SEM (cell line): ENCODE data around the genes GEMIN5 and KIF4B.

DNA sequence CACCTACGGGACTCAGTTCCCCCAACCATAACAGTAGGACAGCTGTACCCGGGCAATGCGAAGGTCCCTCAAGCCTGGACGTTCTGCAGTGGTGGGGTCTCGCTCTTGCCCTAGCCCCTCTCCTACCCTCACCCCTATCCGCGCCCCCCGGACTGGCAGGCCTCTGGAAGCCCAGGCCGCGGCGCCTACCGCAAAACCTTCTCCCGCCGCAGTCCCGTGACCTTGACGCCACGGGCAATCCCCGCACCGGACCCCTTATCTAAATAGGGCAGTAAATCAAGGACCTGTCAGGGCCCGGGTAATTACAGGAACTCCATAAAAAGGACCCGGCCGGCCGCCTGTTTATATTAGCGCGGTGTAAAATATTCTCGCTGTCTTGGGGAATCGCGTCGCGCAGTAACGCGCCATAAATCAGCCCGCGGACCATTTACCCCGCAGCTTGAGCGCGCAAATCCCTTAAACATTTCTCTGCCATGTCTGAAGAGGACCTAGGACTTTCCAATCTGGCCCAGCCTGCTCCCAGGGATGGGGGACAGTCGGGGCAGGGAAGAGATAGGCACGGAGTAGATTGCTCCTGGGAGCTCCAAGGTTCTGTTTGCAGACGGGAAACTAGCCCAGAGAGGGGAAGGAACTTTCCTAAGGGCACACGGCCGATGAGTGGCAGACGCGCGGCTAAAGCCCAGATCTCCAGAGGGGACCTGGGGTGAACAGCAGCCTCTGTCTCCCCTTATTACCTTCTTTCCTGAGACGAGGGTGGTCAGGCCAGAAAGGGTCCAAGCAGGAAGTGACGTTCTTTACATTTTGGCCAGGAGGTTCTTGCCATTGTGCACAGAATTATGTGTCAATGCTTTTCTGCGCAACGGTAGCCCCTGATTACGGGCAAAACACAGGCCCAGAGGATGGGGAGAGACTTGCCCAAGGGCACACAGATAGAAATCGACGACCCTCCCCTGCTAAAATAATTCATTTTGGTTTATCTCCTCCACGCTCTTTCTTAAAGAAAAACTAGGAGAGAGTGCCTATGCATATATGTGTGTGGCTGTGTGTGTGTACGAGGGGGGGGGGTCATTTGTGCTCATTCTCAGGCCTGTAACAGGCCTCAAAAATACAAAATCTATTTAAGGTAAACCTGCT lies 4.8 kb upstream of the HAND1 start:
- PRO-cap: no peak

DNA sequence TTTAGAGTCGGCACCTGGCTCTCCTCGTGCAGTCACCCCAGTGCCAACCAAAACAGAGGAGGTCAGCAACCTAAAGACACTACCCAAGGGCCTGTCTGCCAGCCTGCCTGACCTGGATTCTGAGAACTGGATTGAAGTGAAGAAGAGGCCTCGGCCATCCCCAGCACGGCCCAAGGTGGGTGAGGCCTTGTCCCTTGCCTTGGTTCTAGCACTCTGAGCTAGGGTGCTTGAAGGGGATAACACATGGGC lies 44.6 kb downstream of the LARP1 start:
- PRO-cap: no peak

DNA sequence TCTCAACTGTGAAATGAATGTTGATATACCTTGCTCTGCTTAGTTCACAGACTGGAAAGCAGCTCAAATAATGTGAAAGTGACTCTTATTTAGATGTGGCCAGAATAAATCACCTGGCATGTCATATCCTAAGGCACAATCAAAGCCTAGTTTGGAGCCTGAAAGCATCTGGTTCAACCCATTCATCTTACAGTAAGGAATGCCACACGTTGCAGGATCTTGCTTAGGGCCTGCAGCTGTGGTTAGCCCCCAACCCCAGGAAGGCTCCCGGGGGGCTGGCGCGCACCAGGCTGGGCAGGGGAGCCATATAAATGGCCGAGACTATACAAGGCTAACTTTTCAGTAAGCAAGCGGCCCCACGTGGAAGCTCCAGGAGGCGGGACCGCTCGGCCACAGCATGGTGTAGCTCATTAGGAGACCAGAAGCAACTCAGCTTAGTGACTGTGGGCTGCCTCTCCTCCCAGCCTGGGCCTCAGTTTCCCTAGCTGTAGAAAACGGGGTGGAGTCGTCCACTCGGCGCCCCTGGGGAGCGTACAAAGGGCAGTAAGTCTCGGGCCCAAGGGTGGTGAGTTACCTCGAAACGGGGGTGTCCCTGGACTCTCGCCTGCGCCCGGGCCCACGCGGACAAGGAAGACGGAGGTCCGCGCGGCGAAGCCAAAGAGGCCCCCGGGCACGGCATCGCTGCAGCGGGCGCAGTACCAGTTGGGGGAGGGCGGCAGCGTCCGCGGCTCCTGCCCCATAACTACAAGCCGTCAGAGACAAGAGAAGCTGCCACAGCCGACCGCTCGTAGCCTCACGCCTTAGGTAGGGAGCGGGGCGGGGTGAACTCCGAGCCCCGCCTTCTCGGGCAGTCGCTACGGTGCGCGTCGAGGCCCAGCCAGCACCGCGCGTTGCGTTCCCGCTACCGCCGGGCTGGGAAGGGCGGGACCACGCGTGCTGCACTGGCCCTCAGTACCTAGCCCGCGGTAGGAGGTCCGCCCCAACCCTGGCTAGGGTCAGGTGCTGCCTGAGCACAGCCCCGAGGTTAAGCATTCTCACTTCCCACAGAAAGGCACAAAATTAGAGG lies at the start of gene GEMIN5:
Gene GEMIN5, minus strand, starts transcription at position 818 of the 1,066 bp plus-strand sequence.
- PRO-cap: bidirectional peak, plus-strand start at position 904 of the sequence, minus-strand start at position 806 of the sequence

- PRO-cap: no peak
These were observed 4.2 kb downstream of the MRPL22 start for GRCh38 chr5:154944775-154945678.

DNA sequence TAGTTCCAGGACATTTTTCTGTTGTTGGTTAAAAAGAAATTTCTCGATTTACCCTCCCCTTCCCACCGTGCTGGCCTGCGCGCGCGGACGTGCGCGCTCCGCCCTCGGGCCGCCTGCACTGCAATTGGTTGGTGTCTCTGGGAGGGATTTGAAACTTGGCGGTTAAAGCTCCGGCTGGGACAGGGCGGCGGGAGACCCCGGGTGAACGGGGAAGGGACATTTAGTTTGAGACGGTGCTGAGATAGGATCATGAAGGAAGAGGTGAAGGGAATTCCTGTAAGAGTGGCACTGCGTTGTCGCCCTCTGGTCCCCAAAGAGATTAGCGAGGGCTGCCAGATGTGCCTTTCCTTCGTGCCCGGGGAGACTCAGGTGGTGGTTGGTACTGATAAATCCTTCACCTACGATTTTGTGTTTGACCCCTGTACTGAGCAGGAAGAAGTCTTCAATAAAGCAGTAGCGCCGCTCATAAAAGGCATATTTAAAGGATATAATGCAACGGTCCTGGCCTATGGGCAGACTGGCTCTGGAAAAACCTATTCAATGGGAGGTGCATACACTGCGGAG lies at the start of gene KIF4B:
Gene KIF4B, plus strand, starts transcription at position 145 of the 564 bp plus-strand sequence.
- PRO-cap: no peak

- PRO-cap: bidirectional peak, plus-strand start at chr5:155403518, minus-strand start at chr5:155403266
These were observed 389.3 kb downstream of the KIF4B start for GRCh38 chr5:155402815-155403391.

DNA sequence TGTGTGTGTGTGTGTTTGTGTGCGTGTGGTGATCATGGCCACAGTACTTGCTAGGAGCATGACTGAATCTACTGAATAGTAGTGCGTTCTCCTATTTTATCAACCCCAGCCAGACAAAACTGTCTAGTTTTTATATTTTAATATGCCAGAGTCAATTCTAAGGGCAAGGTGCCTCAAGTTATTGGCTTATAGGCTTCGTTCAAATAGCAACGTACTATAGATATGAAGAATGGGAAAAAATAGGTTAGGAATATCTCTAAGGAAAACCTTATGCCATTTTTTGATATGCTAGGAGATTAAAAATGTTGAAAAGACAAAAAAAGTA lies 150.9 kb upstream of the SGCD start:
- PRO-cap: no peak

DNA sequence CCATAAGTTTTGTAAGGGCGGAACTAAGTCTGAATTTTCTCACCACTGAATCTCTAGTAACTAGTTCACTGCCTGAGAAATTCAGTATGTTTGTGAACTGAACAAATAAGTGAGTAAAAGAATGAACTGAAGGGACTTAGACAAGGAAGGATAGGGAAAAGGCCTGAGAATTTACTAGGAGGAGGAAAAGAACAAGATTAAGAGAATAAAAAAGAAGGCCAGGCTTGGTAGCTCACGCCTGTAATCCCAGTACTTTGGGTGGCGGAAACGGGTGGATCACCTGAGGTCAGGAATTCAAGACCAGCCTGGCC lies 122.3 kb downstream of the SGCD start:
- PRO-cap: no peak

GRCh38 chr5:156678569-156678985 lies 171.5 kb upstream of the PPP1R2B start:
- PRO-cap: no peak

- PRO-cap: no peak
These were observed 9.2 kb upstream of the TIMD4 start for GRCh38 chr5:156972164-156972726.

- PRO-cap: no peak
These were observed 8.9 kb downstream of the HAVCR1 start for GRCh38 chr5:157049999-157050479.

DNA sequence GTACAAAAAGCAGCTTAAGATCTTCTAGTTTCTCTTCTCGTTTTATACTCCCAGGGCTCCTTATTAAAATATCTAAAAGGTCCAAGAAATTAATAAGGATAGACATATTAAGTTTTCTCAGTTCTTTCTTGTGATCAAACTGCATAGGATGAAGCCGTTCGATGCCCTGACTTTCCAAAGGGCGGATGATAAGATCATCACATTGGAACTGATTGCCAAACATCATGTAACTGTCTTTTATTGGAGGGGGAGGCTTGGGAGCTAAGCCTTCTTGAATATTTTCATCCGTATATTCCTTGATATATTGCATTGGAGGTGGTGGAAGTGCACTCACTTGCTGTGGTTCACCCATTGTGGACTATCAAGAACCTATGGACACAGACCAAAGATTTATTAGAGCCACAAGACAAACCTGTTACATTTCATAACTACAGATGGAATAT lies 3.6 kb downstream of the MED7 start:
- PRO-cap: no peak

DNA sequence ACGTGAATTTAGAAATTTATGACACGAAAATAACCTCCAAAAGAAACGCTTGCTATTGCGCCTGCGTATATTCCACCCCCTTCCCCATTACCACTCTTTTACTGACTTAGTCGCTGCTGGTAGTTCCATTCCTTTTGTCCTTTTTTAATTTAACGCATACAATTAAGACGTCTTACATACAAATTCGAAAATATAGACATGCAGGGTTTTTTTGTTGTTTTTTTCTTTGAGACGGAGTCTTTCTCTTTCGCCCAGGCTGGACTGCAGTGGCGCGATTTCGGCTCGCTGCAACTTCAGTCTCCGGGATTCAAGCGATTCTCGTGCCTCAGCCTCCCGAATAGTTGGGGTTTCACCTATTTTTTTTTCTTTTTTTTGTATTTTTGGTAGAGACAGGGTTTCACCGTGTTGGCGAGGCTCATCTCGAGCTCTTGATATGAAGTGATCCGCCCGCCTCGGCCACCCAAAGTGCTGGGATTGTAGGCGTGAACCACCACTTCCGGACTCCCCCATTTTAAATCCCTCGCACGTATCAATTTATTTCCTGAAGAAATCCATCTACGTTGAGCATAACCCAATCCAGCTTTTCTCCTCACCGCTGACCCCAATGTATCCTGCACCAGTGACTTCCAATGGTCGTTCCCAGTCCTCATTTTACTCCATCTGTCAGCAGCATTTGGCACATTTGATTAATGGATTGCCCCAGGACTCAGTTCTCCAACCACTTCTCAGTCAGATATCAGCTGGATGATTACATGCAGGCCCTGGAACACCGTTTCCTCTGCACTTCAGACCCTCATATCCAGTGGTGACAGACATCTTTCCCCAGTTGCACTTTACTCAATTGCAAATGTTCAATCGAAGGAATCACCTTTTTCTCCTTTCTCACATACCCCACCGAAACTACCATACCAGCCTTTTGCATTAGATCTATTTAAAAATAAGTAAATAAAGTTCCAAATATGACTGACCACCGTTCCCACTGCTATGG lies 807 bp upstream of the MED7 start:
- PRO-cap: no peak

DNA sequence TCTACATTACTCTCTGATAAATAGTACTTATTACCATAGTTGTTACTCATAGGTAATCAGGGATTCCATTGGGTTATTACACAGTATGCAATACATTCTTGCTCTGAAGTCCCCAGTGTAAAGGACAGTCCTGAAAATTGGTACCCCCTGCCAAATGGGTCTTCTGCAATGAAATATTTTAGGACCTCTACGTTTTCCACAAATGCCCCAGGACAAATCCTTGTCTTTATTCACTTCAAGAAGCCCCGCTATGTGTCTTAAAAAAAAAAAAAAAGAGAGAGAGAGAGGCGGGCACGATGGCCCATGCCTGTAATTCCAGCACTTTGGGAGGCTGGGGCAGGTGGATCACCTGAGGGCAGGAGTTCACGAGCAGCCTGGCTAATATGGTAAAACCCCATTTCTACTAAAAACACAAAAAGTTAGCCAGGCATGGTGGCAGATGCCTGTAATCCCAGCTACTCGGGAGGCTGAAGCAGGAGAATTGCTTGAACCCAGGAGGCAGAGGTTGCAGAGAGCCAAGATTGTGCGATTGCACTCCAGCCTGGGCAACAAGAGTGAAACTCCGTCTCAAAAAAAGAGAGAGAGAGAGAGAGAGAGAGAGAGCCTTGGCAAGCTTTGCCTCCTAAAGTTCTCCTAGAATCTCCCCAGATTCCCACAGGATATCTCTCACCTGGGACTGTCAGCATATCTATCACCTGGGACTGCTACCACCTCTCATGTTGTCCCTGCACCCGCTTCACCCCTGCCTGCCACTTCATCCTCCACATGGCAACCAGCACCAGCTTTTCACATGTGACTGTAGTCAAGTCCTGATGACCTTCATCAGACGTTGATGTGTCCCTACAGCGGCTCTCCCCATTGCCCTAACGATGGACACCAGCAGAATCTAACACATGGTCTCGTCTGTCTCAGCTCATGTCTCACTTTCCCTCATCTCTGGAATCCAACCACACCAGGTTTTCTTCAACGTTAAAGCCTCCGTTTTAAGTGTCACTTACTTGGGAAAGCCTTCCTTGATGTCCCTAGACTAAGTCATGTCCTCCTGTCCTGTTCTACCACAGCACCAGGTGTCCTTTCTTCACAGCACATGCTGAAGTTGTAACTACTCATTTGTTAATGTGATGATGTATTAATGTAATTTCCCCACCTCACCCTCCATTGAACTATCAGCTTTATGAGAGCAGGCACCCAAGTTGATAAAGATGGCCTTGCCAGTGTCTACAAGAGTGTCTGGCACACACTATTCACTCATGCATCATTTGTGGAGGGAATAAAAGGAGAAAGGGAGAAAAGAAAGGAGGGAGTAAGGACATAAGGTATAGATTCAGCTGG lies 5.9 kb downstream of the ITK start:
- PRO-cap: no peak

GRCh38 chr5:157265368-157265941 lies 468 bp upstream of the CYFIP2 start:
- PRO-cap: no peak

DNA sequence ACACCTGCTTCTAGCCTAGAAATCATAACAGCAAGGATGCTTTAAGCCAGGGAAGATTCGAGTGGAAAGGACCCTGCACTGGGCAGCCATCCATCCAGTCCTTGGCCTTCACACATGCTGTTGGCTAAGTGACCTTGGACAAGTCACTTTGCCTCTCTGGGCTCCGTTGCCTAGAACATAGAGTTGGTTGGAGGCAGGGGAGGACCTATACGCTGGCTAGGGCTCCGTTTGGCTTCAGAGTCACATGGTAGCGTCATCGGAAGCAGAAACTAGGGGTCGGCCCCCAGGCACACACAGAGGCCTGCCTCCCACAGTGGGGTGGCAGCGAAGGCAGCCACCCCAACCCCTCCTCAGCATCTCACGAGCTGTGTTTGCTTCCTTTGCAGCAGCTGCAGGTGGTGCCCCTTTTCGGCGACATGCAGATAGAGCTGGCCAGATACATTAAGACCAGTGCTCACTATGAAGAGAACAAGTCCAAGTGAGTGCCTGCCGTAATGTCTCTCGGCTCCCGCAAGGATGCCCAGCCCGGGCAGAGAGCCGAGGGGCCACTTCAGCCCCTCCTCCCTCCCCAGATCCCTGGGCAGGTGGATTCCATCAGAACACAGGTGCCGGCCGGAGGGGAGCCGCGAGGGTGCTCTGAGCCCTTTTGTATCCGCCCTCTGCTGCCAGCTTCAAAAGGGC lies 36.0 kb downstream of the FNDC9 start:
- PRO-cap: no peak

DNA sequence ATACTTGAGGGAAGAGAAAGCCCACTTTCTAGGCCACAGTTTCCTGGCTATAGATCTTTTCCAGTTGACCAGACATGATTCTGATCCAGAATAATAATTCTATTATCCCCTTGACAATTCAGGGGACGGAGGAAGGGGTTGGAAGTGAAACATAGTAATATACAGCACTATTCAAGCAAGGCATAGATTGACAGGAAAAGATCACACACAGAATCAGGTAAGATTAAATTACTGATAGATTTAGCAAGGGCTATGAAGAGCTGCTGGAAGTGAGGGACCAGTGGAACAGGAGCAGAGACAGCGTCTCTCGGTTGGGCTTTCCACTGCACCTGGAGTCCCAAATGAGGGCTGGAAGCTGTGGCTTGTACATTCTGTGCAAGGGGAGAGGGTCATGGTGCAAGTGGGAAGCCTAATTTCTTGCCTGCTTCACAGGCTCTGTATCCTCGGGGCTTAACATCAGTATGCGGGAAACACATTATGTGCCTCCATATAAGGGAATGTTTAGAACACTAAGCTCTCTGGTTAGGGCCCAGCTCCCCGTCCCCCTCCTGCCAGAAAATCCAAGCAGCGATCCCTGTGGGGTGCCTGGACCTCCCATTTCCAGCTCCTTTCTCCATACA lies 25.4 kb upstream of the FNDC9 start:
- PRO-cap: no peak

DNA sequence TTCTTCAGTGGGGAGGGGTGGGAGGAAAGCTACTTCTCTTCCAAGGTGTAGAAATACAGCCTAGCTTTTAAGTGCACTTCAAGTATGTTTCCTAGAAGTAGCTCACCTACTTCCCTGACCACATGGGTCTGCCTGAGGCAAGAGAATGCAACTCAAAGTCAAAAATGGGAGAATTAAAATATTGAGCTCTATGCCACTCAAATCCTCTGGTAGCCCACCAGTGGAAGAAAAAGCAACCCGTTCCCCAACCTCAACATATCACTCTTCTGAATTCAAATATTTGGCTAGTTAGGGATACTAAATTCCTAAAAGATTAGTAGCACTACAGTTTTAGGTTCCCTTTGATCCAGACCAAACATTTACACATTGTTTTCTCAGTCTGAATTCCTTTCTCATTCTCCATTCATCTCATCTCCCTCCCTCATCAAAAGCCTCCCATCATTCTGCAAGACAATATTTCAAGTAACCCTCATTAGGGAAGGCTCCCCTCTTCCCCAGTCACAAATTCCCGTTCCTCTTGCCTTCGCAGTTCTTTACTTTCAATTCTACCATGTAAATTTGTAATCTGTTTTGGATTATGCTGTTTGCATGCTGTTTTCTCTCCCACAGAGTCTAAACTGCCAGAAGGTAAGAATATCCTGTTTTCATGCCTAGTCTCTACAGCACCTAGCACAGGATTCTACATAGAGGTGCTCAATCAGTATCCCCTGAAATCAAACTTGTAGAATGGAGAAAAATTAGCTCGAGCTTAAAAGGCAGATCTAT lies 26.3 kb downstream of the ADAM19 start:
- PRO-cap: no peak

DNA sequence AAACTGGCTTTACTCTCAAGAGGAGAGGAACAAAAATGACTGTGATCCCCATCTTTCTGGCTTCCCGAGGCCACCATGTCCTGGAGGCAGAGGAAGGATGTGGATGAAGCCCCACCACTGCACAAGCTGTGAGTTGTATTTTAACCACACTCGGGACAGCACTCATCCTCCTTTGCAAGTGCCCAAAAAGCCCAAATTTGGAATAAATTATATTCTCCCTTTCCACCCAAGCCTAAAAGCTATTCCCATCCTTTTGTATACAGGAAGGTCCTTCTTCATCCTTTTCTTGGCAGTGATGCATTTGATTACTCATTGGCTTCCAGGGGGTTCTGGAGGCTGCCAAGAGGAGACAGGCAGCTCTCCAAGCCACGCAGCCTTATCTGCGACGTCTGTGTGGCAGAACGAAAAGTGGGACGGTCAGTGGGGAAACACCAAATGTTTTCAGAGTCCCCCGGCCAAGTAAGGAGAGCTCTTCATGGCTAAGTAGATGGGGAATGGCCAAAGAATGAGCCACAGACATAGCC lies 12.3 kb downstream of the ADAM19 start:
- PRO-cap: no peak

DNA sequence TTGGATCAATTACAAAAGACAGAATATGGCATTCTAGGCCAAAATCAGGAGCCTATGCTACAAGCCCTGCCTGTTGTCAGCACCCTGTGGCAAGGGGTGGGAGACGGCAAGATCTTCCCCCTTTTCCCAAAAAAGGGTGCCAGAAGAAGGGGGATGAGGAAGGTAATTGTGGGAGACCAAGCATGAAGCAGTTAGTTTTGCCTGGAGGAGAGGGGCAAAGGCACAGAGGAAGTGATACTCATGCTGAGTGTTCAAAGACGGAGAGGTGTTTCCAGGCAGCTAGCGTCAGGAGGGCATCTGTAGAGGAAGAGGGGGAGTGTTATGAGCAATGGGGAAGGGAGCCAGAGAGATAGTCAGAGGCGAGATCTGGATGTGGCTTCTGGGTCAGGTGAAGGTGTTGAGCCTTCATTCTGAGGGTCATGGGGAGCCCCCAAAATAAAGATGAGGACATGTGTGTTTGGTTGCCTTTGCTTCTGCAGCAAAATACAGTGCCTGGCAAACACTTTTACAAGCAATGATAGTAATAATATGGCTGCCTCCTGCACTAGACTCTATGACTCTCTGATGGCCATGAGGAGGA lies 27.0 kb upstream of the ADAM19 start:
- PRO-cap: no peak